Mesangial cell (primary cell): ENCODE data around the genes CD46 and PLXNA2.

- RAMPAGE, long total RNA = no peak
These were observed 81.6 kb upstream of the CD55 start for GRCh38 chr1:207239879-207240278.

GRCh38 chr1:207323542-207324394 lies 2.3 kb downstream of the CD55 start:
- RAMPAGE, long total RNA = no peak

DNA sequence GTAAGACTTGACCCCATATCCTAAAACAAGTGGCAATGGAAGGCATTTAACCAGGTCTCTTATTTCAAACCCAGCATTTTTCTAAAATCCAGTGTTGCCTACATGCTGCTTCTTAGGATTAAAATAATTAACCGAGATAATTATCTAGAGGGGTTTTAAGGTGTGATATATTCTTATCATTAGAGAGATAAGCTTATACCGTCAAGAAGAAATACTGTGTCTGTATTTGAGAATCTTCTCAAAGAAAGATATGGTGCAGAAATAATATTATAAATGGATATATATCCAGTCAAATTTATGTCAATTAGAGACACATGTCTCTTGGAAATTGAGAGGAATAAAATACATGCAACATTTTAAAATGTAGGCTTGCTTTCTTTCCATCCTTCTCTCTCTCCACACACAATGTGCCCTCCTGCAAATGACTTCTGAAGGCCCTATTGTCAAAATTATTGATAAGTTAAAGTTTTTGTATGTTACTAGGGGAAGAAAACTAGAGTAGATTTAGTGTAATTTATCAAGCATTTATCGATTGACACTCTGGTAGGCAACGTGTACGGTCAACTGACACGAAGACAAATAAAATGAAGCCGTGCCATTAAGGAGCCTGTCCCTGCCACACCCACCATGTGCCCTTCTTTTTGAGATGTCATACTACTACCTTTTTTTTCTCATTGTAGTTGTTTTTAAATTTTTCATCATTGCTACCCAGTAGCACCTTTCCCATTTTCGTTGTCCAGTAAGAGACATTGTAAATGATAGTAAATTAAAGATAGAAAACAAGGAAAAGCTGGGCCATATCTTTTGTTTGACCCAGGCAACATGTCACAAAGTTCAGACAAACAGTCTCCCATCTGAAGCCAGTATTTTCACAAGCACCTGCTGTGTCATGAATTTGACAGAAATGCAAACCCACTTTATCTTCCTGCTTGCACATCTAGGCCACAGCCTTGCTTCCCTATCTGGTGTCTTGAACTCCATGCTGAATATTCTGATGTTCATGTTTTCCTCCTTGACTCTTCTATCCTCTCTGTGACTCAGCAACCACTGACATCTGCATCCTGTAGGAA lies 6.1 kb downstream of the CD55 start:
- RAMPAGE, long total RNA = no peak

DNA sequence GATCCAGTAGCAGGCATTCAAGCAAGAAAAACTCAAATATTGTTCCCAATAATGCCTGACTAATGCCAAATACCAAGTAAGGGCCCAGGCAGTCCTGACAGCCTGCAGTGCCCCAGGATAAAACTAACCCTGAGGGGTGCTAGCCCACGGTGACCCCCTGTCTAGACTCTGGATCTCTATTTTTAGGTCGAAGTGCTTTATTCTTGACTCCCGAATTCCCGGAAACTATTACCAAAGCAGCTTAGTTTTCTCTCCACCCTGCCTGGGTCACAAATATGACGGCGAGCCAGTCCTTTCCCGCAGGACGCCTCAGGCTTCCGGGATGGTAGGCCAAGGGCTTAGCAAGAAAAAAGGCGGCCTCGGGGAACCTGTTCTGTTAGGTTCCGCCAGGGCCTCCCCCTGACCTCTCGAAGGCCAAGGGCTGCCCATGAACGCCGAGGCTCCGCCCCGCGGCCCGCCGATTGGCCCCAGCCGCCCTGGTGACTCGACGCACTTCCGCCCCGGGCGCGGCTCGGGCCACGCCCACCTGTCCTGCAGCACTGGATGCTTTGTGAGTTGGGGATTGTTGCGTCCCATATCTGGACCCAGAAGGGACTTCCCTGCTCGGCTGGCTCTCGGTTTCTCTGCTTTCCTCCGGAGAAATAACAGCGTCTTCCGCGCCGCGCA lies at the start of gene CD46:
Gene CD46, plus strand, starts transcription at position 507 of the 666 bp plus-strand sequence.
- RAMPAGE, long total RNA = start-site peak on the plus strand centred at position 542 of the sequence, 79 bp wide, 5,007 reads

DNA sequence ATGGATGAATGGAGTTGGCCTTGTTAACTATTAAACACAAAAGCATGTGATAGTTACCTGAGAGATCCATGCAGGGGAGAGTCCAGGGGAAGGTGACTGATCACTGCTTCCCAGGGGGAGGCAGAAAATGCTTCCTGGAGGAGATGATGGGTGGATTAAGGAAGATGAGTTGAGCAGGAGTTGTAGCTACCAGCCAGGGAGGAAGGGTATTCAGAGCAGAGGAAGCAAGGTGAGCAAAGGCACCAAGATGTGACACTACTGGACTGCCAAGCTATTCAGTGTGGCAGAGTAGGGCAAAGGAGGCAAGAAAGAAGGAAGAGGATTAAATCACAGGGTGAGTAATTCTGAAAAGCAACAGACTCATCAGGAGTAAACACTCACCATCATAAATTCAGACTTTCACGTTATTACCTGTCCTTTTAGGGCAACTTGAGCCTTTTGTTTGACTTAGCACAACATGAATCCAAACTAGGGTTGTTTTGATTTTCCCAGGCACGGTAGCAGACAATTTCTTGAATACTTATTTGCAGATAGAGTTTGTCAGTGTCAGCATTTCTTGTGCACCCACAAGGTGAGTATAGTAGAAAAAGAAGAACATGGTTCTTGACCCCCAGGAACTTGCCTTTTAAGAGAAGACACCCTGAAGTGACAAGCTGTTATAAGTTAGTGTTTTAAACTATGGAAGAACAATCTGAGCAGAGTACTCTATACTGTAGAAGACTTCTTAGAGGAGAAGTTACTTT lies 4.3 kb downstream of the CD46 start:
- RAMPAGE, long total RNA = no peak

GRCh38 chr1:207818897-207819796 lies 67.3 kb downstream of the CD46 start:
- RAMPAGE, long total RNA = no peak

DNA sequence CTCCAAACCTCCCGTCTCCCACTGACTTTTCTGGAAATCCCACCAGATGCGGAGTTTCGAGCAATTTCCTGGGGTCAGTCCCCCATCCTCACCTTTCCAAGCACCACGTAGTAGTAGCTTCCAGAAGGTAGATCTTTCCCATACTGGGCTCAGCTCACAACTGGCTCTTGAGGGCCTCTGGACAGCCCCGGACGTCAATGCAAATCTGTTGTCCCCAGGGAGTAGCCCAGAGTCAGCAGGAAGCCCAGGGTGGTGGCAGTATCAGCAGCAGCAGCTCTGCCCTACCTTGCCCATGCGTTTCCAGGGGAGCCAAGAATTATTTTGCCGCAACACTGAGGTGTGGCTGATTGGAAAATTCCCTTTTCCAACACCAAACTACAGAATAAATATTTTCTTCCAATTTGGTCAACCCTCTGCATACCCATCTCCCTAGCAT lies 70.3 kb downstream of the CD46 start:
- RAMPAGE, long total RNA = no peak

- RAMPAGE, long total RNA = no peak
These were observed 43.2 kb downstream of the CD34 start for GRCh38 chr1:207867252-207868506.

GRCh38 chr1:207923349-207923947 lies 12.5 kb upstream of the CD34 start:
- RAMPAGE, long total RNA = no peak

GRCh38 chr1:208070144-208070976 lies 159.4 kb upstream of the CD34 start:
- RAMPAGE, long total RNA = no peak

DNA sequence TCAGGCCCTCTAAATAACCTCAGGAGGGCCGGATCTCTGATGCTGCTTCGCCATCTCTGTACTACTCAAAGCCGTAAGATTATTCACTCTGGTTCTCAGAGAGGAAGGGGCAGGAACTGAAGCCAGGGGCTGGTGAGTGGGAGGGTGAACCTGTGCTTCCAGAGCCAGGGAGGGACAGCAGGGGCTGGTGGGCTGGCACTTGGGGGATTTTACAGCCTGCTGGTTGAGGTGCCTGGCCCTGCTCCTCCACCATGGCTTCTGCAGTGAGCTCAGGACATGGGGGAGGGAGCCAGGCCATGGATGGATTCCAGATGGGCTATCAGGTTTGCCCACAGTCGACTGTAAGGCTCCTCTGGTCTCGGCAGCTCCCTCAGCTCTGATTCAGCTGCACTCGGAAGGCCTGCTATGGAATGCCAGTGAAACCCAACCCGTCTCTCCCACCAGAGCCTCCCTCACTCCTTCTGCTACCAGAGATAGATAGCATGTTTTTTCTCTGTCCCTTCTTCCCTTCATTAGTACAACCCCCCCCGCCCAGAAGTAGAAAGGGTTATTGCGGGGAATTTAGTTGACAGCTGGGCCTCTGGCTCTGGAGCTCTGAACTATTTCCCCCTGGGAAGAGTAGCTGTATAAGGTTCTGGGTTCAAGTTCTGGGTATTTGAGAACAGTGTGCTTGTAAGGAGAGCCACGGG lies 84.3 kb downstream of the PLXNA2 start:
- RAMPAGE, long total RNA = no peak

DNA sequence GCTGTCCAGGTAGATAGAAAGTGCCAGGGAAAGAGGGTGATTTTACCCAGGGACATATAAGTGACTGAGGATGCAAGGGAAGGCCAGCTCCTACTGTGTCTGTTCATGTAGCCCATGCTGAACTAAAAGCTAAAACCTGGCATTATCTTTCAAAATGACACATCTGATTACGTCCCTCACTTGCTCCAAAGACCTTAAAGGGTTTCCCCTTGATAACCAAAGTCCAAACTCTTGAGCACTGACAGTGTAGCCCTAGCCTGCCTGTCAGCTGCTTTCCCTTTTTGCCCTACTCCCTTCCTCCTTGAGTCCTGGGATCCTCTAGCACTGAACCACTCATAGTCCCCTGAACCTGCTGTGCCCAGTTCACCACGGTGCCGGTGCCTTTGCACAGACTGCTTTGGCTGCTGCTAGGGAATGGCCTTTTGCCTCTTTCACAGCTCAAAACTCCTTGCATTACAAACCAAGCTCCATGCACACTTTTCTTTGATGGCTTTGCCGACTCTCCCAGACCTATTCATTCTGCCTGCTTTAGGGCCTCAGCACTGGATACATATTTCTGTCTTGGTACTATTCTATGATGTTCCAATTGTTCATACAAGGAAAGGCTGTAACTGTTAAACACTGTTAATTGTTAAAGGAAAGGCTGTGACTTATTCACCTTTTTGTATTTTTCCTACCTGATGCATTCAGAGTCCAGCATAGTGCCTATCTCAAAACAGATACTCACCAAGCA lies 67.4 kb downstream of the PLXNA2 start:
- RAMPAGE, long total RNA = no peak

GRCh38 chr1:208239441-208240487 lies 4.4 kb downstream of the PLXNA2 start:
- RAMPAGE, long total RNA = no peak

DNA sequence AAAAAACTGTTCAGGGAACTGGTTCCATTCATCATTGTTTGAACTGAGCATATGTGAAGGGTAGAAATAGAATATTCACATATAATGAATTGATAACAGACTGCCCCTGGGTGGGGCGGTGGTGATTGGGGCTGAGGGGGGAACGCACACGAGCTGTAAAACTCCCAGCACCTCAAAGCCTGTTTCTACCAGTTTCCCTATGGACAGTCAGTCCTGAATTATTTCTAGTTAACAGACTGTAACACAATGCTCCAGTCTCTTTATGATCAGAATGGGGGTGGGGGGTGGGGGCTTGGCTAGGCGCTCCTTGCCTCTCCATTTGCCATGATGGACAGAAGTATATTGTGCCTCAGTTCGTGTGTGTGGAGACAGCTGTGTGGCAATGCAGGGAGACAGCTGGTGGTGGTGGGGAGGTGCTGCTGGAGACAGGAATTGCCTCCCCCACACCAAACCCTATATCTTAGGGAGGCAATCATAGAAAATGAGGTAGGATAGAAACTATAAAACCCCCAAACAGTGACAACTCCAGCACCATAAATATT lies 3.6 kb downstream of the PLXNA2 start:
- RAMPAGE, long total RNA = no peak

- RAMPAGE, long total RNA = no peak
These were observed at the start of gene PLXNA2 for GRCh38 chr1:208243566-208244757. Gene PLXNA2, minus strand, starts transcription at chr1:208244384.

DNA sequence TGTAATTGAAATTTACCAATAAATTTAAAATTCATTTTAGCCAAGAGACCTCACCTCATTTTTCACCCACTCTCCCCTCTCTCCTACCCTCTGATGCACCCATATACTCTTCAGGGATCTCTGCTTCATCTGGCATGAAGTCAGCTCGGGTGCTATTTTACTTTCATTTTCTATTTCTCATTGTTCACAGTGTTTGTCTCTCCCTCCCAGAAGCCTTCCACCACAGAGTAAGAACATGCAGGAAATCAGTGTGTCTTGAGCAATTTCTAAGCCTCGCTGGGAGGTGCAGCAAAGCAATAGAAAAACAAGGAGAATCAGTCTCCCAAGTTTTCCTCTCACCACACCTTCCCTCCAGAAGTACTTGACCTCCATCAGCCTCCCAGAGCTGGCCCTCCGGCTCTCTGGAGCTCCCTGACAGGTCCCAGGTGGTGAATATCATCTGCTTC lies 594.8 kb upstream of the CAMK1G start:
- RAMPAGE, long total RNA = no peak

DNA sequence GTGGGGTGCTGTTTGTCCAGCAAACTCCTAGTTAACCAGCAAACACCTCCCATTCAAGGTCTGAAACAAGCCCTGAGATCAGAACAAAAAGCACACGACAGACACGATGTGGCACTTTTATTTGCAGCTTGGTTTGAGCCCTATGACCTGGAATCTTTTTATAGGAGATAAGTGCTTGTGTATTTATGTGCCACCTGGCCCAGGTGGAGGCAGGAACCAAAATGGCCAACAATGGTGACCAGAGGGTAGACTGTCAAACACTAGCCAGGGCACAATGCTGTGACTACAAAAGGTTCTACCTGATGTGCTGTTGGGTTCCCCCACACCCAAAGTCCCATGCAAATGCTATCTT lies 149.7 kb upstream of the CAMK1G start:
- RAMPAGE, long total RNA = no peak

DNA sequence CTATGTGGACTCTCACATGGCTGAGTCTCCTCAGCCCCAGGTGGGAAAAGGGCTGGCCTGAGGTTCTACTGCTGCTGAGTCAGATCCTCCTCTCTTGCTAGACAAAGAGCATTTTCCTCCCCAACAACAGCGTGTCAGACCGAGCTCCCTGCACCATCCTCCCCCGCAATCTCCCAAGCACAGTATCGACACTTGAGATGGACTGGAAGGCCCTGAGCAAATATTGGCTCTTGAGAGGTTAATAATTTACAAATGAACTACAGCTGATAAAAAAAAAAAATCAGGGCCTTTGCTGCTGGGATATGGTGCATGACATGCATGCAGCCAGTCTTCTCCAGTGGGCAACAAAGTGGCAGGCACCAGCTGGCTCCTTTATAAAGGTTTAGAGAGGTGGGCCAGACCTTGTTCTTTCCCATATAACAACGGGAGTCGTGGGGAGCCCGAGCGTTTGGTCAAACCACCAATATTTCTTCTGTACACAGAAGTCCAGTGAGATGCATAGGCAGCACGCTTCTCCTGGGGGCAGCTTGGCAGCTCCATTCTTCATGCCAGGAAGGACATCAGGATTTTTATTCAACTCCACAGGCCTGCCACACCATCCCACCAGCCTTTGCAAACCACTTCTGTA lies 55.4 kb upstream of the CAMK1G start:
- RAMPAGE, long total RNA = no peak

- RAMPAGE, long total RNA = no peak
These were observed 28.8 kb downstream of the LAMB3 start for GRCh38 chr1:209623363-209623852.

- RAMPAGE, long total RNA = no peak
These were observed 27.1 kb downstream of the LAMB3 start for GRCh38 chr1:209624871-209625679.